ENCODE data around the gene GPRIN1.

GRCh38 chr5:173908131-173908394 is 19.9 kb downstream of the CPEB4 start:
- RRBS, result no CpG with 5 or more reads among the region's 2 CpGs

- RRBS, result no CpG with 5 or more reads among the region's 2 CpGs
These were observed 20.5 kb downstream of the CPEB4 start for GRCh38 chr5:173908395-173909256.

GRCh38 chr5:173912359-173912923 is 24.3 kb downstream of the CPEB4 start:
- RRBS, result no CpG with 5 or more reads among the region's 3 CpGs

- RRBS, result no CpG with 5 or more reads among the region's 6 CpGs
These were observed 23.8 kb upstream of the C5orf47 start for GRCh38 chr5:173965133-173965572.

GRCh38 chr5:174145774-174146346 is 100.4 kb downstream of the NSG2 start:
- RRBS, result no CpG with 5 or more reads among the region's 5 CpGs

GRCh38 chr5:174532466-174533057 is 191.8 kb upstream of the MSX2 start:
- RRBS, result 5% methylated on average over 4 of the region's 13 CpGs

DNA sequence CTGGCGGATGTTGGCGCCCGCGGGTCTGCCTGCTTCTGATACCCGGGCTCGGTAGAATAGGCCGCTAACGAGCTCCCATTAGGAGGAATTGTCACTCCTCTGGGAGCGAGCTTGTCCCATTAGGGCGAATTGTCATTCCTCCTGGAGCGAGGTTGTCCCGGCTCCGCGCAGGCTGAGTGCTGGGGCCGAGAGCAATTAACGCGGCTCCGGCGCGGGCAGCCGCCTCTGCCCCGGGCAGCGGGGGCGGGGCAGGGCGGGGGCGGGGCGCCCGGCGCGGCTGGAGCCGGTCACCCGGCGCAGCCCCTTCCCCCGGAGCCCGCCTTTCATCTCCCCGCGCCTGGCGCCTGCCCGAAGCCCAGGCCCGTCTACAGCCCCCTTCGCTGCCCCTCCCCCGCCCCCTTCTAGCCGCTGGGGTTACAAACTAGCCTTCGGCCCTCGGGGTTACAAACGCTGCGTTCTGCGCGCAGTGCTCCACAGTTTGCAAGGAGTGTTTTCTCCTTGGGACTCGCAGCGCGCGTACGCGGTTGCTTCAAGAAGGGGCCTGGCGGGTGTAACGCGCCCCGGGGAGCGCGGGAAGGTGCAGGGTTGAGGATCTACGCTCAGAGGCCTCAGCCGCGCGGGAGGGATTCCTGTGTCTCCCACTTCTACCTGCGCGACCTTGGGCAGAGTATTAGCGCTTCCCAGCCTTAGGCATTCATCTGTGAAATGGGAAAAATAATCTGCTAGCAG is 3.4 kb upstream of the MSX2 start:
- RRBS, result 26% methylated on average over 20 of the region's 68 CpGs

- RRBS, result no CpG with 5 or more reads among the region's 4 CpGs
These were observed 263.0 kb downstream of the MSX2 start for GRCh38 chr5:174987401-174987783.

DNA sequence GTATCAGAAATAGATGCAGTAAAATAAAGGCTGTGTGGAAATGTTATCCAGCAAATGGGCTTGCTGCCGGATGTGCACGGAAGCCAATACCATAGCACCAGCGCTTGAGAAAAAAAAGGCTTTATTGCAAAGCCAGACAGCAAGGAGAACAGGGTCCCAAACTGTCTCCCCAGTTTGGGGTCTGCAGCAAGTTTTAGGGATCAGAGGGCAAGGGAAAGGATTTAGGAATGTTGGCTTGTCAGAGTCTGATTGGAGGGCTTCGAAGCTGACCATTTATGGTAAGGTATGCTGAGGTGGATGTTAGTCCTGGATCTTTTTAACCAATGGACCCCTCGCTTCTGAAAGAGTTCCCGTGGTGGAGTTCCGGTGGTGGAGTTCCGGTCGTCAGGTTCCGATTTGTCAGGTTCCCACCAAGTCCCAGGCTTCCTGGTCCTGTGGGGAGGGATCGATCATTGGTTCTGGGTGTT is 70.4 kb downstream of the SFXN1 start:
- RRBS, result no CpG with 5 or more reads among the region's 11 CpGs

DNA sequence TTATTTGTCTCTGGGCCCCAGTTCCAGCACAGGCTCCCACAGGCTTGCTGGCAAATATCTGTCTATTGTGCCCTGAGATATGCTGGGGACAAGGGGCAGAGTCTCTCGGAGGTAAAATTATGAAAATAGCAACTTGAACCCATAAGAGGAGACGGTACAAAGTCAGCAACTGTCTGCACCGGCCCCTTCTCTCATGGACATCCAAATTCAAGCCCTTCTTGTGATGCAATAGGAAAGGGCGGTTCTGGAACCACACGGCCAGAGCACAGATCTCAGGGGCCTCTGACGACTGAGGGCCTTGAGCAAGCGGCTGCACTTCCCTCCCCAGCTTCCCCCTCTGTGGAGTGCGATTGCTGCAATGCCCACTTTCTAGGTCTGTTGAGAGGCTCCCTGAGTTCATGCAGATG is 17.9 kb upstream of the CPLX2 start:
- RRBS, result no CpG with 5 or more reads among the region's 8 CpGs

GRCh38 chr5:175968473-175968698 is 271 bp upstream of the THOC3 start:
- RRBS, result no CpG with 5 or more reads among the region's 3 CpGs

GRCh38 chr5:176060698-176061396 is 92.7 kb upstream of the THOC3 start:
- RRBS, result 22% methylated on average over 5 of the region's 59 CpGs

DNA sequence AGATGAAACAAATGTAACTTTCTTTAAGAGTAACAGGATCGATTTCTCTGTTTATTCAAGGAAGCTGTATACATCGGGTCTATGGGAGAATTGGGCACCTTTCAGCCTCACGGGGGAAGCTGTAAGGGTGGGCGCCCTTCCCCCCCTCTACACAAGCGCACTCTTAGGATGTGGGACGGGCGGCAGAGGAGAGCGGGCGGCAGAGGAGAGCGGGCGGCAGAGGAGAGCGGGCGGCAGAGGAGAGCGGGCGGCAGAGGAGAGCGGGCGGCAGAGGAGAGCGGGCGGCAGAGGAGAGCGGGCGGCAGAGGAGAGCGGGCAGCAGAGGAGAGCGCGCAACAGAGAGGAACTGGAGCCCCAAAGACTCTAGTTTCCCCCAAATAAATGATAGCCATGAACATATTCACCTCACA is 104.2 kb upstream of the SIMC1 start:
- RRBS, result no CpG with 5 or more reads among the region's 24 CpGs

DNA sequence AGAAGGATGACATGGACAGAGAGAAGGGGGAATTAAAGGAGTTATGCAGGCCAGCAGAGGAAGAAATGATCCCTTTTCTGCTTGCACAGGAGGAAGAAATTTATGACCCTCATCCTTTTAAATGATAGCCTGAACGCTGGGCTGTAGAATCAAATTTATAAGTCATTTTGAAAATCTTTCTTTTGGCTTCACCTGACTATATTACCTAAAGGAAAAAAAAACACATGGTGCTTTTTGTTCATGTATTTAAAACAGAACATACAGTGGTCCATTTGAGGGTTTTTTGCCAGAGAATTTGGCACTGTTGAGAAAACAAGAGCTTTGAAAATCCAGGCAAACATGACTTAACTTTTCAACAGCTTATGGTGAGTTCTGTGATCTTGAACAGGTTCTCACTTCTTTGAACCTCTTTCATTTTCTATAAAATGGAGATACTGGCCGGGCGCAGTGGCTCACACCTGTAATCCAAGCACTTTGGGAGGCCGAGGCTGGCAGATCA is 5.2 kb downstream of the FAF2 start:
- RRBS, result no CpG with 5 or more reads among the region's 4 CpGs

- RRBS, result no CpG with 5 or more reads among the region's 17 CpGs
These were observed 1.8 kb downstream of the RNF44 start for GRCh38 chr5:176535273-176536005.

GRCh38 chr5:176609259-176610437 is at the start of gene GPRIN1:
Gene GPRIN1, minus strand, starts transcription at chr5:176610156.
- RRBS, result 10% methylated on average over 90 of the region's 138 CpGs

DNA sequence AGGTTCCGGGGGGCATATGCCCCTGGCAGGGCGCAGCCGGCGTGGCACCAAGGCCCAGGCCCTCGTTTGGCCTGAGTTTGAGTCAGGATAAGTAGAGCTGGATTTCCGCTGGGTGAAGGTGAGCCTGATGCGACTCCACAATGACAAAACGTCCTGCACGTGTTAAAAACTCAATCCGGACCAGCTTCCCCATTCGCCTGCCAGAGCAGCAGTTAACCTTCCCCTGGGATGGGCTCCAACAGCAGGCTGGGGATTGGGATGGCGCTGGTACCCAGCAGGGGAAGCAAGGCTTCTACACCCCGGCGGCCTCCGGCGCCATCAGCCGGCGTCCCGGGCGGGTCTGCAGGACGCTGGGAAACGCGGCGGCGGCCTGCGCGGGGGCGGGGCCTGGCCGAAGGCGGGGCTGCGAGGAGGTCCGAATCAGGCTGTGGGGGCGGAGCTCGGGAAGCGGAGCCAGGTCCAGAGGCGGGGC is 410 bp upstream of the TSPAN17 start:
- RRBS, result 14% methylated on average over 4 of the region's 36 CpGs

GRCh38 chr5:176676021-176676742 is 28.9 kb downstream of the TSPAN17 start:
- RRBS, result no CpG with 5 or more reads among the region's 19 CpGs

DNA sequence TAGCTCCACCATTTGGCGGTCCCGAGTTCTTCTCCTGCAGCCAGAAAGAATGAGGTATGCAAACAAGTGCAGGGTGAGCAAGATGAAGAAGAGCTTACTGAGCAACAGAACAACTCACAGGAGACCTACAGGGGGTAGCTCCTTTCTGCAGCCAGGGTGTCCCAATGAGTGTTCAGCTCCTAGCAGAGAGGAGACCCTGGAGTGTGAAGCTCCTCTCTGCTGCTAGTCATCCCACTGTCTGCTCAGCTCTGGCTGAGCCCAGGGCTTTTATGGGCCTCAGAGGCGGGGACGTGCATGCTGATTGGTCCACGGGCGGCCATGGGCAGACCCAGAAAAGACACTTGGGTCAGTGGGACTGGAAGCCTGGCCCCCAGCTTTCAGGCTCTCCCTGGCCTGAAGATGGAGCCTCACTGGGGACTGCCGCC is 40.5 kb downstream of the TSPAN17 start:
- RRBS, result no CpG with 5 or more reads among the region's 7 CpGs

- RRBS, result no CpG with 5 or more reads among the region's 6 CpGs
These were observed 47.8 kb downstream of the TSPAN17 start for GRCh38 chr5:176695104-176695451.

All from HL-60 (cell line).